ENCODE measurements around a stretch of chr5.

DNA sequence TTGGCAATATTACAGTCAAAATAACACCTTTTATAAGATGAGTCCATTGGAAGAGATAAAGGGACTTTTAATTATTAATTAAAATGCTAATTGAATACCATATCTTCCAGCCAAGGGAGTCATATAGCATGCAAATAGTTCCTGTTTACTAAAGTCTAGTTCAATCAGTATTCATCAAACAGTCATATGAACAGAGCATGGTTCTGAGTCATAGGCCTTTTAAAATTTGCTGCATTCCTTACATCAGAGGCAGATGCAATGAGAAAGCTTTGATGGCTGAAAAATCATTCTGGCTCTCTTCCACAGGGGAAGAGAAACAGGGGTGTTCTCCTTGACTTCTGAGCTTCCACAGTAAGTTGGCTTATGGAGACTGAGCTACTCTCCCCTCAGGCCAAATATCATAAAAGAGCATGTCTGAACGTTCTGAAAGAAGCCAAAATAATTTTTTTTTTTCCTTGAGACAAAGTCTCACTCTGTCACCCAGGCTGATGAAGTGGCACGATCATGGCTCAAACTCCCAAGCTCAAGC lies 32.6 kb upstream of the ZCCHC9 start:
- PRO-cap = no peak

DNA sequence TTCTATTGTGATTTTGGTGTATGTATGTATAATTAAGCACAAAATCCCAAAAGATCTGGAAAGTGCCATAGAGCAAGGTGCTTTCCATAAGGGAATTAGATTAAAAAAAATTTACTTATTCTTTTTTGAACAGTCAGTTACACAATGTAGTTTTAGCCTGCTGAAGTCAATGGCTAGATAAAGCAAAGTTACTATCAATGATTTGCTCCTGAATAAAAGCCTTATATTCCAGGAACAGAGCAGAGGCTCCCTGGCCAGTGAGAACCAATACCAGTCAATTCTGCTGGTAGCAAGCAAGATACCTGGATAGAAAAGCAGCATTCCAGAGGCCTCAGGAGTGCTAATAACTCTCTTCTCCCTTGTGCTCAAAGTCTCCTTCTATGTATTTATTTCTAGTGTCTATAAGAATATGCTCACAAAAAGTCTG lies 25.1 kb upstream of the ACOT12 start:
- PRO-cap = no peak

DNA sequence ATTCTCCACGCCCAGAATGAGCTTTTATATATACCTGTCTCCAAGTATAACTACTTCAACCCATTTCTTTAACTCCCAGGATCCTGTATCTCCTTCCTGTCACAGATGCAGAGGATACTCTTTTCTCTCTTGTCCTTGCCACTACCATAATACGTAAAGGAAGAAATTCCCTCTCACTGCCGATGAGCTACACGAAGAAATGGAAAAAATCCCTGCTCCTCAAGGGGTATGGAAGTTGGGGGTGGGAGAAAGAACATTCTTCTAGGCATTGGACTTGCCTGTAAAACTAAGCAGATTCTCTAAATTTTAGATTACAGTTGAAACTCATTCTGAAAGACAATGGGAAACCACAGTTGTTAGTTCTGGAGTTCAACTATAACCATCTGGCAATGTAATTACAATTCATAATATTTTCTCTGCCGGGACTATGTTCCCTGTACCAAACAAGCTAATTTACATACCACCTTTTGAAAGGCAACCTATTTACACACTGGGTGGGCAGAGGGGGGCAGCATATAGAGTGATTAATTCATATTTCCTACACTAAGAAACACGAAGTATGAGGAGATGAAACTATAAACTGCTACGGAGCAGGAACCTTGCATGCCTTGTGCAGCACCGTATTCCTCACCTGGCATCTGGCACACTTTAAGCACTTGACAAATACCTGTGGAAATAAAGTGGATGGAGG lies 54.5 kb downstream of the SSBP2 start:
- PRO-cap = no peak

- PRO-cap = no peak
These were observed 27.9 kb upstream of the SSBP2 start for GRCh38 chr5:81778481-81779418.

DNA sequence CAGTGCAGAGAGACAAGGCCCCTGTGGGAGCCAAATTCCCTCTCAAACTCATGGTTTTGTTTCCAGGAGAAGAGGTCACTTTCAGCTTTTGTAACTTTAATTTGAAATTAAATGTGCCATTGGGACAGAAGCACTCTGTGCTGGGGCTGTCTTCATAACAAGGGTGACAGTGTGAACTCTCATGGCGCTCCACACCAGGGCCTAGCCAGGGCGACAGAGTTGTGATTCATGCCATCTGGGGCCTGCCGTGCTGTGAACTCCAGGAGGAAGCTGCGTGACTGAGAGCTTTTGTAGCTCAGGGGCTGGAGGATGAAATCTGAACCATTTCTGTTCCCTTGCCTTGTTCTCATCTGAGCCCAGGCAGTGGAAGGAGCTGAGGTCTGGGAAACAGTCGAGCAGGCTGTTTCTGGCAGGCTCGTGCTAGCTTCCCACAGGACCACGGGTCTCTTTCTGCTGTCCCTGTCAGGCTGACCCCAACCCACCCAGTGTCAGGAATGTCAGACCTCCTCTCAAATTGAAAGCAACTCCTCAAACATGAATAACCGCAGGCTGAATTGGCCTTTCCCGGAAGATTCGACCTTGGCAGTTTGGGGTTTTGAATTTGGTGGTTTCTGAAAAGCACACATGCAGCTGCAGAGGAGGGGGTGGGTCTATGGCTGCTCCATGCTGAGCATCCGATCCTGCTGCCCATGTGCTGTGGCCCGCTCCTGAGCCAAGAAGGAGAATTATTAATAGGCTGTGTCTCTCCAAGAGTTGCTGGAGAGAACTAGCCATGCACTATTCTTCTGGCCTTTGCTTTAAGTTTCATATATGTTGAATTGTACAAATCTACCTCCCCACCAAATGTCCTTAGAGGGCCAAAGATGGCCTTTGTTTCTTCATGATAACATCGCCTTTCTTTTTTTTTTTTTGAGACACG lies 69.2 kb upstream of the RPS23 start:
- PRO-cap = no peak

DNA sequence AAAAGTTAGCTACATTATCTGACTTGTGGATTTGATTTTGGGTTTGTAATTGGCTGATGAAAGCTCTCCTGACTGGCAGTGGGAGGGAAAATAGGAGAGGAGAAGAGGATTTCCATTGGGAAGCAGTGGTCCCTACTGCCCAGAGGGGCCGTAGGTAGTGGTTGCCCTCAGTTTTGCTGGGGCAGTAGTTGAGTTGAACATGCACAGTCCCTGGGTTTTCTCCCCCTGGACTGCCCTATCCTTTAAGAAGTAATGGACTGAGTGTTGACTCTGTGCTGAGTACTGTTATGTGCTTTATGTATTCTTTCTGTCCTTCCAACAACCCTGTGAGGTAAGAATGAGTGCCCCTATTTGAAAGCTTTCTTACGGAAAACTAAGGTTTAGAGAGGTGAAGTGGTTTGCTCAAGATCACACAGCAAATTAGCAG lies 111.2 kb upstream of the RPS23 start:
- PRO-cap = no peak

DNA sequence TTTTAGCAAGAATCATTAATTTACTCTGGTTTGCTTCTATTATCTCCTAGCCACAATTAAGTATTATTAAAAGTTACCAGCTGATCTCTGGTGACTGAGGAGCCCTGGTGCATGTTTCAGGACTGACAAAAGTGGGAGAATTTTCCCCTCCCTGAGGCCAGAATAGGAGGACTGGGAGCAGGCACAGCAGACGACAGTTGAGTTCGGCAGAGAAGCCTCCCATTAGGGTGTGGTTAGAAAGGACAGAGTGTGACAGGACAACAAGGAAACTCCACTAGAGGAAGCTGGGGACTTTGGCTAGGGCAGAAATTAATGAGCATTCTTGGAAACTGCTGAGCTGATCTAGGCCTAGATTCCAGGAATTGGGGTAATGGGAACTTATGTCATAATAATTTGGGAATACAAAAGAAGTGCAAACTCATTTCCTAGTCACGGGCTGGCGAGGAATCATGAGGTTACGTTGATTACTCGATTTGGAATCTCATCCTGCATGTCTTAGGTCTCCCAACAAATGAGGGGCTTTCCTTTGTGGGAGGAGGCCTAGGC lies 144.5 kb upstream of the RPS23 start:
- PRO-cap = no peak

- PRO-cap = no peak
These were observed 79.8 kb downstream of the XRCC4 start for GRCh38 chr5:83157078-83157571.

GRCh38 chr5:83474269-83474835 lies 2.8 kb downstream of the VCAN start:
- PRO-cap = no peak

DNA sequence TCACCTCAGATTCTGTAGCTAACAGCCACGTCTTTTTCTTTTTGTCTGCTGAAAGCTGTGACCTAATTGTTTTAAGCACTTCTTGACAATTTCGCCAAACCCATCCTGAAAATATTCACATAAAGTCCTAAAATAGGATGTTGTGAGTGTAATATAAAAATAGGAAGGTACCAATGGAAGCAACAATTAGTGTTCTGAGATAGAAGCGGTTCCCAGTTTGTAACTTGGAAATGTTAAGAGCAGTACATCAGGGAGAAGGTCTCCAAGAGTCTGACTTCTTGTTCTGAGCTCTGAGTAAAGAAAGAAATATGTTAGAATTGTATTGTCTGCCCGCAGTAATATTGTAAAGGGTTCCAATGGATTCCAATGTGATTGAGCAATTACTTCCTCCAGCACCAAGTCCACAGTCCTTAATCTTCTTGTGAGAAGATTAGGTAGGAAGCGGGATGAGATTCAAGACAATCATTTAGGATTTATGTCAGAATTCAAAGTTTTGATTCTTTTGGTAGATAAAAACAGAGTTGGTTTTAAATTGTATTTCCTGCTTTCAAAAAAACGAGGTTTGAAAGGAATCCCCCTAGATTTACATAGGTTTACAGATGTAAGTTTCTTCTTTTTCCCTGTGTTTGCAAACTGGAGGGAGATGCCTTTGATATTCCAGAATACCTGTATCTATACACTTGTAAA lies 4.0 kb downstream of the VCAN start:
- PRO-cap = no peak

DNA sequence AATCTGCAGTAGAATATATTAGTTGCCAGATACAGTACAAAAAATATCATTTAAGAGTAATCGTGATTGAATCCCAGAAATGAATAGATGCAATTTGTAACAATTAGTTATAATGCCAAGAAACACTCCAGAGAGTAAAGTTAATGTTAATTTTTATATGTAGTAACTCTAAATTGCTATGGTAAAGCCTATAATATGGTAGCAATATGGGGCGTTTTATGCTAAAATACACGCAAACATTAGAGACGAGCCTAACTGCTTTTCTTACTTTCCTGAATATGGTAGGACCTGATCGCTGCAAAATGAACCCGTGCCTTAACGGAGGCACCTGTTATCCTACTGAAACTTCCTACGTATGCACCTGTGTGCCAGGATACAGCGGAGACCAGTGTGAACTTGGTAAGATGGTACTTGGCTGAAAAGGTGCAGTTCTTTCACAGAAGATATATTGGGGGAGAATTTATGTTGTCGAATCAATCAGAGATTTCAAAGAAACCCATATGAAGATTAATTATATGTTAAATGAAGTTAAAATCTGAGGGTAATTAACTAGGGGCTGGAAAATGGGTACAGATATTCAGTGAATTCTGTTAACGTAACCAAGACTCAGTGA lies 73.8 kb downstream of the VCAN start:
- PRO-cap = no peak

GRCh38 chr5:83551718-83552272 lies 80.3 kb downstream of the VCAN start:
- PRO-cap = no peak

- PRO-cap = no peak
These were observed 908.7 kb upstream of the EDIL3 start for GRCh38 chr5:85293385-85293732.

GRCh38 chr5:86570086-86570634 lies 47.6 kb upstream of the COX7C start:
- PRO-cap = no peak

DNA sequence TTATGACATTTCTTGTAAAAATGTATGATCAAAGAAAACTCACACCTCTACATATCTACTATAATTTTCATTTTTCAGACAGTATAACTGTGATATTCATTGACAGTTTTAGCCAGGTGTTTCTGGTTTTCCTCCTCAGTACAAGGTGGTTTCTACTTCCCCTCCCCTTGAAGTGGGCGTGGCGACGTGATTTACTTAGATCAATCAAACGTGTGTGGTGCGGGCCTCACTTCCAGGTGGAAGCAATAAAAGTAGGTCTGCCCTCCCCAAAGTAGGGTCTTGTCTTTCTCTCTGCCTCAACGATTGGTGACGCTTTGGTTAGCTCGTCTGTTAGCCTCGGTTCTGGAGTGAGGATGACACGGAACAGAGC lies 48.2 kb downstream of the COX7C start:
- PRO-cap = no peak

DNA sequence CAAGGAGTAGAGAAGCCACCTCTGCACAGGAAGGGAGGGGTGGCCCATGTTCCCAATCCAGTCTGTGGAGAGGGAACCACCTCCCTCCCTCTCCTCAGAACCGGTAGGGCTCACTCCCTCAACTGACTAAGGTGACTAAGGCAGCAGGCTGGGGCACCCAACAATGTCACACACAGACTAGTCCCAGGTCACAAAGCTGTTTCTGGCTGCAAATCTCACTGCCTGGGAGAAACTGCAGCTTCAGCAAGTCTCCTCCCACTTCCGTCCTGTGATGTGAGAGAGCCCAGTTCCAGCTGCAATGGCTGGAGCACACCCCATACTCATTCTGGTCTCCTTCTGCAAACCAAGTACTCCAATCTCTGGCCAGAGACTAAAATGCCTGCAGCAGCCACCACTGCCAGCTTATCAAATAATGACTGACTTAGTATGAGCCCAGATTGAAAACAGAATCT lies 247.6 kb upstream of the RASA1 start:
- PRO-cap = no peak

- PRO-cap = no peak
These were observed 16.2 kb upstream of the RASA1 start for GRCh38 chr5:87251553-87251802.

GRCh38 chr5:87267573-87267786 lies 203 bp upstream of the RASA1 start:
- PRO-cap = bidirectional peak, plus-strand start at chr5:87268015, minus-strand start at chr5:87267738

- PRO-cap = no peak
These were observed 37.8 kb downstream of the RASA1 start for GRCh38 chr5:87305170-87306124.

DNA sequence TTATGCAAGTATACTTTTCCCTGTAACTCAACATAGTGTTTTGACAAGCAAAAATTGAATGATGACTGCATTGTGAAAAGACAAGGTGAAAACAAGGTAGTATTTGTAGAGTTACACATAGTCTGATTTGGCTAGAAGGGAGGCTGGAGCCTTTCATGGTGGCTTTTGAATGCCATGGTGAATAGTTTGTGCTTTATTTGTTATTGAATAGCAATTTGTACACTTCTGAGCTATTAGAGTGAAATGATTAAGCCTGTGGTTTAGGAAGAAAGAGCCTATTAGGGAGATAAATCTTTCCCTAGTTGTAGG lies 53.0 kb downstream of the RASA1 start:
- PRO-cap = no peak